AG04449 (cell line): ENCODE data around the genes ROPN1B and ALDH1L1.

- RRBS = no CpG with 5 or more reads among the region's 38 CpGs
Observed at GRCh38 chr3:125968915-125969349, at the start of gene ROPN1B. TSS of gene ROPN1B (plus strand) at chr3:125969178.

DNA sequence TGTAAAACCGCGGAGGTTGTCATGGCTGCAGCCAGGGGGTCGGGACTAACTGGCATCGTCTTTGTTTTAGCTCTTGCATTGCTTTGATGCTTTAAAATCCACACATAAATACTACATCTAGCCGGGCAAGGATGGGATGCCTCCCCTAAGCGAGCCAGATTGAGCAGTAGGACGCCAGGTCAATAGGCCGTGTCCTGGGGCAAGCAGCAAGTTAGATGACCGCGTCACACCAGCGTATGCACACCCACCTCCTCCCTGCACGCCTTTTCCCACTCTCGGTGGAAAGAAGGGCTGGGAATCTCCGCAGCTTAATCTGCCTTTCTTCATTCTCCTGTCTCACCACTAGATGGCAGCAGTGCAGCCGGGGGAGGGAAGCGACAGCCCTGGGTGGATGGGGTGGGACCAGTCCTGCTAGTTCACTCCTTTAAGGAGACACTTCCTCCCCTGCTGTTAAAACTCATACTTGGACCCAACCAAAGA lies 3.3 kb downstream of the ROPN1B start:
- RRBS = no CpG with 5 or more reads among the region's 16 CpGs

GRCh38 chr3:126022614-126023201 lies 53.7 kb downstream of the ROPN1B start:
- RRBS = no CpG with 5 or more reads among the region's 6 CpGs

GRCh38 chr3:126026223-126026735 lies 57.3 kb downstream of the ROPN1B start:
- RRBS = 93% methylated on average over 3 of the region's 11 CpGs

GRCh38 chr3:126102657-126102974 lies 18.7 kb upstream of the SLC41A3 start:
- RRBS = no CpG with 5 or more reads among the region's 4 CpGs

- RRBS = no CpG with 5 or more reads among the region's 9 CpGs
Observed at GRCh38 chr3:126129989-126130400, 46.1 kb upstream of the SLC41A3 start.

DNA sequence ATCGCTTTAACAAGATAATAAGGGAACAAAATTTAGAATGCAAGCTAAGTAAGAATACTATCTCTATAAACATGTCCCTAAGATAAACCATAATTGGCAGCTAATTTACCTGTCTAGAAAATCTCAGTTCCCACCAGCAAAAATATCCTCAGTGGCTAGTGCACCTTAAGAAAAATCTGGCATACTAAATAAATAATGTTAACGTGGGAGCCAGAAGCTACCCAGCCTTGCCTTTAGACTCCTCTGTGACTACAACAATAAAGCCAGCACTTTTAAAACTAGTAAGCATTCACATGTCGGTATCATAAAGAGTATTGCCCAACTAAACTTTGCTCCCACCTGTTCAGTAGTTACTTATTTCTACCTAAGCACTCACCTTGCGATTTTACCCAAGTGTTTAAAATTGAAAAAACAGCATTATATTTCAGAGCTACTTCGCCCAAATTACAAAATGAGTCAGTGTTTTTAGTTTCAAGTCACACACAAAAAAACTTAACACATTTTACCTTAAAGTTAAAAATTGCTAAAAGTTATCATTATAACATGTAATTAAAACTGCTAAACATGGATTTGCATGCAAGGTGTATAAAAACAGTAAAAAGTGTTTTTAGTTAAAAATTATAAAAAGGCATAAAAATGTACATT lies 12.8 kb downstream of the ALDH1L1 start:
- RRBS = no CpG with 5 or more reads among the region's 5 CpGs

DNA sequence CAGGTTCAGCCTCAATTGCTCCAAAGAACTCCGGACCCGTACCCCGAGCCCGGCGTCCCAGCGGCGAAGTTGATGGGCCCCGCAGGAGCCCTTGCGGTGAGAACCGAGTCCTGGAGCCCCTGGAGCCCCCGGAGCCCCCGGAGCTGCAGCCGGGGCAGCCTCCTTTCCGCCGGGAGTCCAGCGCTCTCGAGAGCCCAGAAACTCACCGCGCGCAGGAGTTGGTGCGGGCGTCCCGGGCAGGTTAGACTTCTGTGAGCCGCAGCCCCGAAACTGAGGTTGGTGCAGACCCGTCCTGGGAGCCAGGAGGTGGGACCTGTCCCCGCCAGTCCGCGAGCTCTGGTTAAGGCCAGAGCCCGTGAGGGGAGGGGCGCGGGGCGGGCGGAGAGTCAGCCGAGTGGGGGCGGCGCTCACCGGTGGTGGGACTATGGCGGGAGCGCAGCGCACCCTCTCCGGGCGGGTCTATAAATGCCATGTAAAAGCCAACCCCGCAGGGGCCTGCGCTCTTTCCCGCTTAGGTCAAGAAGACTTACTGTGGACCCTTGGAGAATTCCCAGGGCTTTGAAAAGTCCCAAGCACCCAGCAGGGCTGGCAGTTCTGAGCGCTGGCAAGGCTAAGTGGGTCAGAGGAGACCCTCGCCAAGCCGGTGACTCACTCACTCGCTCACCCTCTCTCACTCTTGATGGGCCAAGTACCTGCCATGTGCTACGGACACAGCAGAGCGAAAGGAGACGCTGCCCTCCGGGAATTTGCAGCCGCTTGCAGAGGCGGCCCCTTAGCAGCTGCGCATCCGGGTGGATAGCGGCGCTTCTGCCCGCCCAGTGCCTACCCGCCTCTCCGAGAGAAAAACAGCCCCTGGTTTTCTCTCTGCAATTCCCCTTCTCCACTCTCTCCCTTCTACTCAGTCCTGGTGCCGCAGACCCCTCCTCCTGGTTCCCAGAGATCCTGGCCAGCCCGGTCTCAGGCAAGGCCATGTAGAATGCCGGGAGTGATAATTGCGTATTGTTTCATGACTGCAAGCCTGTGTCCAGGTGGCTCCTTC lies at the start of gene ALDH1L1:
TSS of gene ALDH1L1 (minus strand) at position 317 of the 1,039 bp plus-strand sequence.
- RRBS = 4% methylated on average over 27 of the region's 67 CpGs

GRCh38 chr3:126259492-126260289 lies 79.3 kb upstream of the ALDH1L1 start:
- RRBS = no CpG with 5 or more reads among the region's 18 CpGs

GRCh38 chr3:126351920-126353124 lies 4.9 kb downstream of the KLF15 start:
- RRBS = no CpG with 5 or more reads among the region's 35 CpGs

- RRBS = no CpG with 5 or more reads among the region's 4 CpGs
Observed at GRCh38 chr3:126413563-126414061, 18.9 kb downstream of the CFAP100 start.

- RRBS = no CpG with 5 or more reads among the region's 12 CpGs
Observed at GRCh38 chr3:126468178-126468870, 7.4 kb downstream of the ZXDC start.

DNA sequence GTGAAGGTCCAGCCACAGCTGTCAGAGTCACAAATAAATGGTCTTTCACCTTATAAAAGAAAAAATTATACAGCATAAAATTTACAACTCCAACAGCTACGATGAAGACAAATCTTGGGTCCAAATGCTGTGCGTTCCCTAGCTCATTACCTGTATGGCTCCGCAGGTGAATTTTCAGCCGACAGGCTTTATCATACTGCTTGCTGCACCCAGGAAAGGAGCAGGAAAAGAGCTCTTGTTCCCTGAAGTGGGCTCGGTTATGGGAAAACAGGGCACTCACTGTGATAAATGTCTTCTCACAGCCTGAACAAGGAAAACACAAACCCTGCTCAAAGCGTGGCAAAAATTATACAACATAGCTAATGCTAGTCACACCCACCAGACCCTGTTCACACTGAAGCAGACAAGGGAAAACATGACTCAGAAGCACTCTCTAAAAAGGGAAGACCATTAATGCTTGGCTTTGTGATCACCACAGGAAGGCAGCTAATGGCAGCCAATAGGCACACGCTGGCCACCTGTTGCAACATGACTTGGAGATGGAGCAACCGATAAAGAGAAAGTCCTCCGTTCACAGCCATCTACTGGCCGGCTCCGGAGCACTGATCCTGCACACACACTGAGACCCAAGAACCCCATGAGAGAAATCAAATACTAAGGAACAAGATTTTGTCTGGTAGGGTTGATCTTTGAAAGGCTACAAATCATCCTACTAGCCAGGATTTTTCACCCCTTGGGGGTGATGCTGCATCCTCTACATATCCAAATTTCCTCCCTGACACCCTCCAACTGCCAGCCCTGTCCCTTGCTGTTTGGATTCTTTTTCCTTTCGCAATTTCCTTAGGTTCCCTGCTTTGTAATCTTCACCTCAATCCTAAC lies 3.4 kb downstream of the ZXDC start:
- RRBS = no CpG with 5 or more reads among the region's 12 CpGs

DNA sequence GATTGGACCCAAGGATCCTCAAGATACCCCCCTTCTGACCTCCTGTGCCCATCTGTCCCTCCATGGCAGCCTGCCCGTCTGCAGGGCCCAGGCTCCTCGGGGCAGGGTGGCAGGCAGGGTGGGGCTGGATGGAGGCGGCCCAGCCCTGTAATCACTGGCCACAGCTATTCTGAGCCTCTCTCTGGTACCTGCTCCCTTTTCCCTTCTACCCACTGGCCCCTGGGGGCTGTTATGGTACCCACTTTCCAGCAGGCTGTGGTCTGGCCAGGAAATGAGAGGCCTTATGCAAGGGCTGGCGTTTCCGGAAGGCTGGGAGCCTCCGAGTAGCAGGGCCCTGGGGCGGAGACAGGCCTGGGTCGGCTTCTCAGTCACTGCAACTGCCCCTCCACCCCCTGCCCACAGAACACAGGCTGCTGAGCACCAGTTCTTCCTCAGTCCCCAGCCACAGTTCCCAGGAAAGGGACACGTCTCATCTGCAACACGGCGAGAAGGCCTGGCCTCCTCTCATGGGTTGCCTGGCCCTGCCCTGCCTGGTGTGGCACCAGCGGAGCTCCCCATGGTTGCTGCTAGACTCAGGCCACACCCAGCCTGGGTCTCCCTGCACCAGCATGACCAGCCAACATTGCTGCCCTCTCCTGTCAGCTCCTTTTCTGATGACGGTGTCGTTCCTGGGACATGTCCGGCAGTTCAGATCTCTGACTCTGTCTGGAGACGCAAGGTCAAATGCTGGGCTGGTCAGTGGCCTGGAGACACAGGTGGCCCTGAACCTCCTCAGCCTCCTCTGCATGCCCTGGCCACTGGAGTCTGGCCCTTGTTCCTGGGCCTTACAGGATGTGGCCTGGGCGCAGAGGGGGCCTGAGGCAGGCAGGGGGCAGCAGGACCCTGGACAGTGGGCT lies 6.4 kb downstream of the CHST13 start:
- RRBS = no CpG with 5 or more reads among the region's 17 CpGs

GRCh38 chr3:126908540-126909289 lies 74.2 kb upstream of the PLXNA1 start:
- RRBS = no CpG with 5 or more reads among the region's 14 CpGs

- RRBS = no CpG with 5 or more reads among the region's 11 CpGs
Observed at GRCh38 chr3:126932528-126933063, 50.3 kb upstream of the PLXNA1 start.

GRCh38 chr3:126961192-126961546 lies 21.7 kb upstream of the PLXNA1 start:
- RRBS = no CpG with 5 or more reads among the region's 7 CpGs

DNA sequence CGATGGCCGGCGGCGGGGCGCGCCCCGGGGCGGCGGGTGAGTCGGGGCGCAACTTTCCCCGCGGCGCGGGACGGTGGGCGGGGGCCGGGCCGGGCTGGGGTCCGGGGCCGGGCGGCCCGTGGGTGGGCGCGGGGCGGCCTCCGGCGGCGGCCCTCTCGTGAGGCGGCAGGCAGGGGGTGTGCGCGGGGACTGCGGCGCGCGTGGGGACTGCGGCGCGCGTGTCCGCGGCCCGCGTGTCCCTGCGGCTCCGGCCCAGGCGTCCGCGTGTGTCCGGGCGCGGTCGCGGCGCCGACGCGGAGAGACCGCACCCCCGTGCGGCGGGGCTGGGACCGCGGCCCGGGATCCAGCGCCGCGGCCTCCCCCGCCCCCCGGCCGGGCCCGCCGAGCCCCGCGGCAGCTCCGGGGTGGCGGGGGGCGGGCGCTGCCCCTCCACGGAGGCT lies 357 bp downstream of the PLXNA1 start:
- RRBS = 2% methylated on average over 43 of the region's 81 CpGs

GRCh38 chr3:127035139-127036232 lies 52.6 kb downstream of the PLXNA1 start:
- RRBS = no CpG with 5 or more reads among the region's 24 CpGs

DNA sequence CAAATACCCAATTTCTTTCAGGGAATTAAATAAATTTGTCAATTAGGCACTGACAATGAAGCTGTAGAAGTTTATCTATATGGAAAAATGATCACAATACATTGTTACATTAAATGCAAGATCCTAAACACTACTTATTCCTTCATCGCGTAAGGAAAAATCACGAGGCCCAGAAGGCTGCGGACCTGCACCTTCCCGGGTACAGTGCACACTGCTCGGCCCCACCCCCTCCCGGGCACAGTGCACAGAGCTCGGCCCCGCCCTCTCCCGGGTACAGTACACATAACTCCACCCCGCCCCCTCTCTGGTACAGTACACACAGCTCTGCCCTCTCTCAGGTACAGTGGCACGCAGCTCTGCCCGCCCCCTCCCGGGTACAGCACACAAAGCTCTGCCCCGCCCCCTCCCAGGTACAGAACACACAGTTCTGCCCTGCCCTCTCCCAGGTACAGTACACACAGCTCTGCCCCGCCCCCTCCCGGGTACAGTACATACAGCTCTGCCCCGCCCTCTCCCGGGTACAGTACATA lies 16.1 kb upstream of the PRR20G start:
- RRBS = 57% methylated on average over 8 of the region's 19 CpGs